Subcutaneous preadipocyte (primary cell): ENCODE measurements around a stretch of chr2.

DNA sequence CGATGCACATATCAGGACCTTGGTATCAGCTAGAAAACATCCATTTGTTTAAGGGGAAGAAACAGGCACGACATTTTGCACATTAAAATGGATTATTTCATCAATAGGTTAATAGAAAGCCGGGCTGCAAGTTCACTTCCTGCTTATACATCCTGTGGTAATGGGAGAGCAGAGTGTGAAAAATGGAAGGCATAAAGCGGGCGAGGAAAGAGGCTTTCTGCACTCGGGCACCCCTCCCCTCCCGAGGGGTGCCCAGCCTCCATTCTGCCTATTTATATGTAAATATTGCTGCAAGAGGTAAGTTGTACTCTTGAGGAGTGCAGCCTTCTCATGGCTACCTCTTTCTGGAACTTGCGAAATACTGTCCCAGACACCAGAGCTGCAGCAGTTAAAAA is 156.1 kb downstream of the GBX2 start:
- CAGE, long polyA plus RNA = no peak

- CAGE, long polyA plus RNA = no peak
These were observed 43.0 kb downstream of the GBX2 start for GRCh38 chr2:236125138-236125654.

DNA sequence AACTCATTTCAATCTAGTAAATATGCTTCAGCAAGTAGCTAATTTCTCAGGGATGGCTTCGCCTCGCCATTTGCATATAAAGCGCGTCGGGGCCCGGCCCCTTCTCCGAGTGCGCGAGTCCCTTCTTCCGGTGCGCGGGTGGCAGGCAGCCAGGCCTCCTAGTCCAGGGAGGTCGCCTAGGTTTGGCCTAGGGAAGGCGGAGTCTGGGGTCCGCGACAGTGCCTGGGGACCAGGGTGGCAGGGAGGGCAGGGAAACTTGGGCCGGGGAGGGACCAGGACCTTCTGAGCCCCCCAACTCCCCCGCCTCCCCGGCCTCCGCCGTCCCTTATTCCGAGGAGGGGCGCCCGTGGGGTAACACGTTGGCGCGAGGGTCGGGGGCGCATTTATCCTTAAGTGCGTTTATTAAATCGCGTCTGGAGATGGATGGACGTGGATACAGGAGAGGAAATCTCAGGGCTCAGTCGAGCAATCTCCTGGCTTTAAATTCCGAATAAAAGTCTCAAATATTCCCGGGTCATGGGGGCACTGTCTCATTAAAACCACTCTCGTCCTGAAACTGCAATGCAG is 10.4 kb upstream of the GBX2 start:
- CAGE, long polyA plus RNA = no peak

DNA sequence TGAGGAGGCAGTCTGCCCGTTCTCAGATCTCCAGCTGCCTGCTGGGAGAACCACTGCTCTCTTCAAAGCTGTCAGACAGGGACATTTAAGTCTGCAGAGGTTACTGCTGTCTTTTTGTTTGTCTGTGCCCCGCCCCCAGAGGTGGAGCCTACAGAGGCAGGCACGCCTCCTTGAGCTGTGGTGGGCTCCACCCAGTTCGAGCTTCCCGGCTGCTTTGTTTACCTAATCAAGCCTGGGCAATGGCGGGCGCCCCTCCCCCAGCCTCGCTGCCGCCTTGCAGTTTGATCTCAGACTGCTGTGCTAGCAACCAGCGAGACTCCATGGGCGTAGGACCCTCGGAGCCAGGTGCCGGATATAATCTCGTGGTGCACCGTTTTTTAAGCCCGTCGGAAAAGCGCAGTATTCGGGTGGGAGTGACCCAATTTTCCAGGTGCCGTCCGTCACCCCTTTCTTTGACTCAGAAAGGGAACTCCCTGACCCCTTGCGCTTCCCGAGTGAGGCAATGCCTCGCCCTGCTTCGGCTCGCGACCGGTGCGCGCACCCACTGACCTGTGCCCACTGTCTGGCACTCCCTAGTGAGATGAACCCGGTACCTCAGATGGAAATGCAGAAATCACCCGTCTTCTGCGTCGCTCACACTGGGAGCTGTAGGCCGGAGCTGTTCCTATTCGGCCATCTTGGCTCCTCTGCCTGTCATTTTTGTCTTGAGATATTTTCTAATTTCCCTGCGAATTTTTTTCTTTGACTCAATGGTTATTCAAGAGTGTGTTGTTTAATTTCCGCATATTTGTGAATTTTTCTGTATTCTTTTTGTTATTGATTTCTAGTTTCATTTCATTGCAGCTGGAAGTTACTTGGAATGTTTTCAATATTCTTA is 118.0 kb downstream of the IQCA1 start:
- CAGE, long polyA plus RNA = no peak

GRCh38 chr2:236503441-236503921 is 3.8 kb downstream of the IQCA1 start:
- CAGE, long polyA plus RNA = no peak

GRCh38 chr2:236659718-236660245 is 90.2 kb downstream of the ACKR3 start:
- CAGE, long polyA plus RNA = no peak

- CAGE, long polyA plus RNA = no peak
These were observed 162.4 kb downstream of the ACKR3 start for GRCh38 chr2:236731853-236732641.

- CAGE, long polyA plus RNA = no peak
These were observed 178.7 kb downstream of the ACKR3 start for GRCh38 chr2:236748142-236748953.

- CAGE, long polyA plus RNA = no peak
These were observed 184.0 kb downstream of the ACKR3 start for GRCh38 chr2:236753501-236754125.

GRCh38 chr2:236871443-236872588 is 213.9 kb upstream of the COPS8 start:
- CAGE, long polyA plus RNA = no peak

DNA sequence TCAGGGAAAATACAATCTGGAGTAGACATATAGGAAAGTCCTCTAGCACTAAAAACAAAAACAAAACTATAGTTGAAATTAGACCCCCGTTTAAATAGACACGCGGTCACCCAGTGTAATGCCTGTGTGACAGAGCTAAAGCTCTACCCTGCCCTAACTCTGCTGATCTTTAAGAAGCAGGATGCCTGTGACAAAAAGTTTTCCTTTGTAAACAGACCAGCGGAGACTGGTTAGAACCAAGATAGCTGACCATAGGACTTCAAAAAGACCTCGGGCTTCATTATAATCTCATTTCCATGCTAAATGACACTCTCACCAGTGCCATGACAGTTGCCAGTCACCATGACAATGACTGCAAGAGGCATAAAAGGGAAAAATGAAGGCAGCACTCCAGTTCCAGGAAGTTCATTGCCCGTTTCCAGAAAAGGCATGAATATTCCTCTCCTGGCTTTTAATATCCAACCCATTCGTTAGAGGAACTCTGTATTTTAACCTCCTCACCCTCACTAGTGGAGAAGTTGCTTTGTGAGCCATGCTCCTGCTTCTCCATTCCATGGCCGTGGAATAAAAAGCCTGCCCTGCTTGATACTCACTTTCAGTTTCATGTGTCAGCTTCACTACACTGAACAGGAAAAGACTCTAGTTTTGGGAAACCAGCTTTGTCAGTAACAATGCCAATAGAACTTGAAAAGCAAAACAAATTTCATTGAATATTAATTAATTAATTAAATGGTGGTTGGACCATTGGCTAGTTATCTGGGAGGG is 157.1 kb upstream of the COPS8 start:
- CAGE, long polyA plus RNA = no peak

DNA sequence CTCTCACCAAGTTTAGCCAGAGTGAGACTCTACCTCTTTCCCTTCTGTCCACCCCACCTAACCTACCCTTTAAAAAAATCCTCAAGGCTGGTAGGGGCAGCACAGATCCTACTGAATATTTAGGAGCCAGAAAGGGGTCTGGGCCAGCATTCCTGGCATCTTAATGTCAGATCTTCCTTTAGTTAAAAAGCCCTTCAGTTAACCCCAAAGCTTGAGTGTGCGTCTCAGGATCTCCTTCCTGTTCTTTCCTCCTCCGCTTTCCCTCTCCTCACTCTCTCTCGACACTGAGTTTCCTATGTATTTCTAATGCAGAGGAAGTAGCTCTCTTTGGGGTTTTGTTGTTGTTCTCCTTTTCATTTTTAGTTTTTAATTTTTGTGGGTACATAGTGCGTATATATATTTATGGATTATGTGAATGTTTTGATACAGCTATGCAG is 110.0 kb upstream of the COPS8 start:
- CAGE, long polyA plus RNA = no peak

GRCh38 chr2:237235404-237235807 is 149.7 kb downstream of the COPS8 start:
- CAGE, long polyA plus RNA = no peak

GRCh38 chr2:237254496-237255021 is 159.4 kb downstream of the COL6A3 start:
- CAGE, long polyA plus RNA = no peak

DNA sequence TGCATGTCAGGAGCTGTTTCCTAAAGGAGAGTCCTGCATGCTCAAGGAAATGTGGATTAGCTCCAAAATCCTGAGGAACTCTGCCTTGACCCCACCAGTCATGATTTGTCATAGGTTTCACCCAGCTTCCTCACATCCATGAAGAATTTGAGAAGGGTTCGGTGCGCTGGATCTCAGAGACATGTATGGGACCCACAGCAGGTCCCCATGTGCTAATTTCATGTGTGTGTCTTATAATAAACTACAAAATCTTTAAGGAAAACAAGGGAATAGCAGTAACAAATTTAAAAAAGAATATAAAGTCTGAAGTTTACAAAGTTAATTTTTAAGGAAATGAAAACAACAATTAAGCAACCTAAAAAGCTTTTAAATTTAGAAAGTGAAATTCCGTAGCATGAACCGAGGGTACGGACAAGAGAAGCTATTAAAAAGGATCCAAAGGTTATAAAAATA is 107.1 kb downstream of the COL6A3 start:
- CAGE, long polyA plus RNA = no peak

- CAGE, long polyA plus RNA = no peak
These were observed 92.8 kb downstream of the COL6A3 start for GRCh38 chr2:237321075-237321606.

GRCh38 chr2:237355602-237356041 is 58.3 kb downstream of the COL6A3 start:
- CAGE, long polyA plus RNA = no peak

DNA sequence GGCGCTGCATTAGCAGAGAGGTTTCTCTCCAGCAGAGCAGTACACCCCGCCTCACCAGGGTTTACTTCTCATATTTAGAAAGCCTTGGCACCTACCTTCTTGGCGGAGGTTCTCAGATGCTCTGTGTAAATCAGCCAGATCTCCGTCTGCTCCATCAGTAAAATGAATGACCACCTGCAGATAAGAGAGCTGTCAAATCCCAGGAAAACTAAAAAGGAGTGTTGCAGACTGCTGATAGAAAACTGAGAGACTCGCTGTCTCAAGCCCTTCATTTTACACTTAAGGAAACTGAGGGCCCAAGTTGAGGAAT is 49.8 kb downstream of the COL6A3 start:
- CAGE, long polyA plus RNA = no peak

- CAGE, long polyA plus RNA = no peak
These were observed 47.2 kb downstream of the COL6A3 start for GRCh38 chr2:237366600-237367229.

DNA sequence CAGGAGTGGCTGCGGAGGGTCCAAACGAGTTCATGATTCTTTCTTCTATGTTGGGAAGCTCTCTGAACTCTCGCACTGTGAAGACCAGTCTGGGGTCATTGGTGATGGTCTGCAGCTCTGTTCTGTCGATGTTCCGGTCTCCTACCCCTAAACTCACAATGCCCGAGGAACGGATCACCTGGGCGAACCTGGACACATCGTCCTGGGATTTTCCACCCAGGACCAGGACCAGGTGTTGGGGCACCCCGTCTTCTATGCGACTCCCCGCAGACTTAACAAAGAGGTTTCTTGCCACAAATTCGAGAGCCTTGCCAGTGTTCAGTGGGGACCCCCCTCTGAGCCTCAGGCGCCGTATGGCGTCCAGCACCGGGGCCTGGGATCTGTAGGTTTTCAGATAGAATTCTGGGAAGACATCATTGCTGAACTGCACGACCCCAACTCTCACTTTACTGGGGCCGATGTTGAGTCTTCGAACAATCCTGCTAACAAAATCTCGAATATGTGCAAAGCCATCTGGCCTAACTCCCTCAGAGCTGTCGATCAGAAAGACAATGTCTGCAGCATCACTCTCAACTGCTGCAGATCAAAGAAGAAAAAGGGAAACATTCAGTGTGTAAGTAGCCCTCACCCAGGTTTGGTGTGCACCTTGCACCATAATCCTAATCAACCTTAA is 45.2 kb downstream of the COL6A3 start:
- CAGE, long polyA plus RNA = no peak